A375 (cell line): ENCODE measurements around the genes COL5A1 and MRPS2.

- RAMPAGE, long total RNA, result no peak
These were observed 27.3 kb downstream of the RXRA start for GRCh38 chr9:134353471-134353965.

DNA sequence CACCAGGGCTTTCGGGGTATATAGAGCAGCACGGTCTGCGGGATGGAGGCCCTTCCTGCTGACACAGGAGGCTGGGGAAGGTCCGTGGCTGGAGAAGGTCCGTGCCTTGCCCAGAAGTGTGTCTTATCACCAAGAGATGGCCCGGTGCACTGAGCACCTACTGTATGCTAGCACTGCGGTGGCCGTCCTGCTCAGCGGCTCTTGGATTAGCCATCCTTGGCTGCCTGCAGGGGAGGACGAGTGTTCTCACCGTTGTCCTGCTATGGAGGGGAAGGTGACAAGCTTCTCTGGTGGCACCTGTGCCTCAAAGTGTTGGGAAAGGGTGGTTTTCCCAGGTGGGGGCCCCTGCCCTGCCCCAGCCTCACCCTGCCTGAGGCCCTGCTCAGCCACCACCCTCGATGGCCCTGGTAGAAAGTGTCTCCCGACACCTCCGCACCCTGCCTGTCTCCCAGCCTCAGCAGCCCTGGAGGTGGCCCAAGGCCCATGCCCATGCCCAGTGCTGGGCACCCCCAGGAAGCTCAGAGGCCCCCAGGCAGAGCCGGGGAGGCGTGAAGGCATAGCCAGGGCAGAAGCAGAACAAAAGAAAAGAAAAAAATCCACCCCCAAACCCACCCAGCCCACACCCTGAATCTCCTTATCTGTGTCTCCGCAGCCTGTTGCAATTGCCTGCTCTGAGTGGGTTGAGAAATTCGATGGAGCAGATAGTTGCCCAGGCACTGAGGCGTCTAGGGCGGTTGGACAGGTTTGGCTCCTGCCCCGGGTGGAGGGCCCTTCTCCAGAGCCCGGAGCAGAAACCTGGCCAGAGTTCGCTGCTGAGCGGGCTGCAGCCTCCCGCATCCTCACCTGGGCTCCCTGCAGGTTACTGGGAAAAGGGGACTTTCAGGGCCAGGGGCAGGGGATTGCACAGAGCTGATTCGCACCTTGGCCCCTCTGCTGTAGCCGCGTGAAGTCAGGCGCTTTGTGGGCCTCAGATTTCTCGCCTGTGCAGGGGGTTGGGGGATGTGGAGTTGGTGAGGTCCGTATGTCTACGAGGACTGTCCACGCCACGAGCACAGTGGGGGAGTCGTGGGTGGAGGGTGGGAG, 30.6 kb downstream of the RXRA start:
- RAMPAGE, long total RNA, result no peak

GRCh38 chr9:134371625-134372297, 45.5 kb downstream of the RXRA start:
- RAMPAGE, long total RNA, result no peak

DNA sequence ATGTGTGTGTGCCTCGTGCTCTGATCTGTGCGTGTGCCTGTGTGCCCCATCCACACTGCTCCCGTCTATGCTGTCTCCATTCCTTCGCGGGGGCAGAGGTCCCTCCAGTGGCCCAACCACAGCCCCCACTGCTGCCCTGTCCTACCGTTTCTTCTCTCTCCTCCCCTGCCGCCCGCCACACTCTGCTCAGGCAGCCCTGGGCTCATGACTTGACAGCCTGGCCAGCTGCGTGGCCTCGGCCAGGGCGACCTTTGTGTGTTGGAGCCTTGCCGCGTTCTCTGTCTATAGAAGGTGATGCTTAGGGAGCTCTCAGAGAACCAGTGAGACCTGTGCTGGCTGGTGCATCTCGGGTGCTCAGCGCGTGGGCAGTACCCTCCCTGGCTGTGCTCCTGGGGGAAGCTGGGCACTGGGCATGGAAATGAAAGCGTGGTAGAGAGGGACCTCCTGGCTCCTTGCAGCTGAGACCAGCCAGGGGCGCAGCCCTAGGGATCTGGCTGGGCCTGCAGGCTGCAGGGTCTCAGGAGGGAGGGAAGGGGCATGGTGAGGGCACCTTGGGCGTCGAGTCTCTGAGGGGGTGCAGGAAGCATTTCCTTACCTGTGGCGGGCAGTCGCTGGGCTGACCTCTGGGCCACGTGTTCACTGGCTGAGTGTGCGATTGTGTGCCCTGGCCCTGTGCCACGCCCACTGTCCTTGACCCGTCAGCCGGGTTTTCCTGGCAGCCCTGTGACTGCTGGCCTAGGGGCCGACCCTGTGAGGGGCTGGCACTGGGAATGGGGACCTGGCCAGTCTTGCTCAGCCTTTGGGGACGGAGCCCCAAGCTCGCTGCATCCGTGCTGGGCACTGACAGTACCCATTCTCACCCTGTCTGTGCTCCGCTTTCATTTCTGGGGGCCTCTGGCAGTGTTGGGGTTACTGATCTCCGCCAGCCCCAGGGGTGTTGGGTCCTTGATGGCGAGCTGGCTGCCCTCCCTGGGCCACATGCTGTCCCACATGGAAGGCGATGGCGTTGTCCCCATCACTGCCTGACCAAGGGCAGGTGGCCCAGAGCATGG, 50.4 kb downstream of the RXRA start:
- RAMPAGE, long total RNA, result no peak

- RAMPAGE, long total RNA, result no peak
These were observed 65.6 kb downstream of the RXRA start for GRCh38 chr9:134391748-134392333.

- RAMPAGE, long total RNA, result no peak
These were observed 116.3 kb downstream of the RXRA start for GRCh38 chr9:134442640-134442919.

- RAMPAGE, long total RNA, result no peak
These were observed 142.7 kb downstream of the RXRA start for GRCh38 chr9:134468848-134469522.

- RAMPAGE, long total RNA, result no peak
These were observed 62.2 kb upstream of the COL5A1 start for GRCh38 chr9:134579460-134579812.

DNA sequence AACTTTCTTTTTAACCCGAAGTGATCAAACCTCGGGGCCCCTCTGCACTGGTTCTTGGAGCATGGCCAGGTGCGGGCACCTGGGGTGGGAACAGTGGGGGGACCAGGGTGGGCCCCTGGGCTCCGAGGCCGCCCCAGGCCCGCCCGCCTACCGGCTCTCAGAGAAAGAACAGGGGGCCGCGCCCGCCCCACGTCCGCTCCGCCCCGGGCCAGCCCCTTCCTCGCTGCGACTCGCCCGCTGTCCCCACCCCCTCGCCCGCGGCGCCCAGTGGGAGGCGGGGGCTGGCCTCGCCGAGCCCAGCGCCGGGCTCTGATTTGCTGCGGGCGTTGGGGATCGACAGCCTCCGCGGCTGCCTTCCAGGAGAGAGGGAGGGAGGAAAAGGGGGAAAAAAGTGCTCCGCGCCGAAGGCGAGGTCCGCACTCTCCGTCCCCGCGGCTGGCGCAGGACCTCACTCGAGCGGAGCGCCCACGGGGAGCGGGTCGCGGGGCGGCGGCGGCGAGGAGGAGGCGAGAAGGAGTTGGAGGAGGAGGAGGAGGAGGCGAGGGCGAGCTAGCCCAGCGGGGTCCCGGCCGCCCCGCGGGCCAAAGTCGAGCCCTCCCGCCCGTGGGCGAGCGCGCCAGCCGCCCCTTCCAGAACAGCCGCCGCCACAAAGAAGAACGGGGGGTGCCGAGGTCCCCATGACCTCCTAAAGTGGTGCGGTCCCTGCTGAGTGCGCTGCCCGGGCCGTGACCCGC, at the start of gene COL5A1:
Gene COL5A1, plus strand, starts transcription at position 413 of the 734 bp plus-strand sequence.
- RAMPAGE, long total RNA, result no peak

DNA sequence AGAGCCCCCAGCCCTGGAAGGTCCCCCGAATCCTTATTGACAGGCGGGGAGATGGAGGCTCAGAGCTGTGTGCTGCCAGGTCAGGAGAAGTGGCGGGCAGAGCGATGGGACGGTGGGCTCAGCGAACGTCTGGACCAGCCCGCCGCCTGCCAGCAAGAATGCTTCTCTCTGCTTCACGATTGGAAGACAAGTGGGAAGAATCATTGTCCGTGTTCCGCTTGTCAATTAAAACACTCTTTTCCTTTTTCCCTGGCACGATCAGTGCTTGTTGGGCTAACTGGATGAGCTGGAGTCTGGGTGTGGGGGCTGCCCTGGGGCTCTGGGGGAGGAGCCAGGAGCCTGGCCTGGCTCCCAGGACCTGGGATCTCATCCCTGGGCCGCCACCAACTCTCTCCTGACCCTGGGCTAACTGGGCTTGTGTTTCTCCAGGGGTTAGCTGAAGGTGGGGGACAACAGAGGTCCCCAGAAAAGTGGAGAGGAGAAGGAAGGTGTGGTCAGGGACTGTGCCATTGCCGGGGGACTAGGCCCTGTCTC, 1.7 kb downstream of the COL5A1 start:
- RAMPAGE, long total RNA, result no peak

DNA sequence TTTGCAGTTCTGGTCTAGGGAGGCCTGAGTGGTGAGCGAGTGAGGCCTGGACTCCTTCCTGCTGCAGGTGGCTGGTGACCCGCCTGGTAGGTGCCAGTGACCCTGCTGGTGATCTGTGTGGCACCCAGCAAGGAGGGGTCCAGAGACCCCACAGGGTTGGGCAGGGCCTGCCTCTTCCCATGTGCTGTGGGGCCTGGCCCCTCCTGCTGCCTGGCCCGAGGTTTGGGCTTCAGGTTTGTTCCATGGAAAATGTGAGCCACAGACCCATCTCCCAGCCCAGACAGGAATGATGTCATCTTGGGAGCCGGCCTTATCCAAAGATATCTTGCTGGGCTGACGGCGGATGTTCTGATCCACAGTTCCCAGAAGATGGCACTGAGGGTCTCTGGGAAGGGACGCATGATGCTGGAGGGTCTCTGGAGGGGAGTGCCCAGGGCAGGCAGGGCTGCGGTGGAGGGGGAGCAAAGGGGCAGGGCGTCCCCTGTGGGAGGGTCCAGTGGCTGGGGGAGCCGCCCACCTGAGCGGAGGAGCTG, 67.9 kb downstream of the COL5A1 start:
- RAMPAGE, long total RNA, result no peak

- RAMPAGE, long total RNA, result no peak
These were observed 113.6 kb upstream of the FCN2 start for GRCh38 chr9:134766966-134767470.

- RAMPAGE, long total RNA, result no peak
These were observed 45.8 kb upstream of the FCN2 start for GRCh38 chr9:134834589-134835412.

DNA sequence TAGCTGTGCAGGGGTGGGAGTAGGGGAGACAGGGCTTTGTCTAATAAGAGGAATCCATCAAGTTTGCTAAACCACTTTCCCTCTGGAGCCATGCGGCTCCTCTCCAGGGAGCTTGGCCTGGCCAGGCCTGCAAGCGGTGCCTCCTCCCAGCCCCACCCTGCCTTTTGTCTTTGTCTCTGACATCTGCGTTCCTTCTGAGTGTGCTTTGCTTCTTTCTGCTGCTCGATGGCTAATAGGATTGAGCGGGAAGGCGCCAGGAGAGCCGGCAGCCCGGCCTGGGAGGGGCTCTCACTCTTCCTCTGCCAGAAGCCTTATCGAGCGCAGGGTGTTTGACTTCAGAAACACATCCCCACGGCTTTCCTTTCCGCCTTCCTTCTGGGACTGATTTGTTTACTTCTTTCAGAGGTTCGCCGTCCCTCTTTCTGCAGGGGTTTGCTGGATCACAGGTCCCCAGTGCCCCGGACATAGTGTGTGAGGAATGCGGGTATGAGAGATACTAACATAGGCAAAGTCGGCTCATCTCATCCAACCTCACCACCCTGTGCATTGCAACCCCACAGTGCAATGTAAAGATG, 26.8 kb upstream of the FCN1 start:
- RAMPAGE, long total RNA, result no peak

GRCh38 chr9:135126461-135126877, 39.0 kb downstream of the OLFM1 start:
- RAMPAGE, long total RNA, result no peak

GRCh38 chr9:135280717-135280918, 193.2 kb downstream of the OLFM1 start:
- RAMPAGE, long total RNA, result no peak

DNA sequence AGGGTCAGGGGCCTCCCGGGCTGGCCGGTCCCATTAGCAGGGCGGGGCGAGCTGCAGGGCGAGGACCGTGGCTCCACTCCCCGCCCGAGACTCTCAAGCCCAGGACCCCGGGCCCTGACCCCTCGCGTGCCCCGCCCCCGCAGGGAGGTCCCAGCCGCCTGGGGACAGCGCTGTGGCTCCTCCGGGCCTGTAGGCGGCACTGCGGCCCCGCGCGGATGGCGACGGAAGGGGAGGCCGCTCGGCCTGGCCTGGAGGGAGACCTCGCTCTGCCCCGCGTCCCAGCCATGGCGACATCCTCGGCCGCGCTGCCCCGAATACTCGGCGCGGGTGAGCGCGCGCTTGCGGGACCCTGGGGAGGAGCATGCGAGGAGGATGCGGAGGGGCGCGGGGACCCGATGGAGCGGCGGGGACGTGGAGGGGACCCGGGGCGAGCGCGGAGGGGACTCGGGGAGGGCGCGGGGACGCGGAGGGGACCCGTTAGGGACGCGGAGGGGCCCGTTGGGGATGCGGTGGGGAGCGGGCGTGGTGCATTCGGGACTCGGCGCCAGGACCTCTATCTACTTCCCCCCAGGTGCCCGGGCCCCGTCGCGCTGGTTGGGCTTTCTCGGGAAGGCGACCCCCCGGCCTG, at the start of gene MRPS2:
Gene MRPS2, plus strand, starts transcription at position 256 of the 628 bp plus-strand sequence.
- RAMPAGE, long total RNA, result start-site peak on the plus strand centred at position 245 of the sequence, 54 bp wide, 196 and 116 reads in 2 replicates

- RAMPAGE, long total RNA, result no peak
These were observed 96.2 kb downstream of the CAMSAP1 start for GRCh38 chr9:135810946-135811662.

- RAMPAGE, long total RNA, result no peak
These were observed 50.1 kb downstream of the CAMSAP1 start for GRCh38 chr9:135857107-135857742.

GRCh38 chr9:135946224-135946737, 14.9 kb downstream of the UBAC1 start:
- RAMPAGE, long total RNA, result no peak